HT1080 (cell line): ENCODE data around the genes SNAP91 and ORC3.

GRCh38 chr6:79596854-79597519 is 34.1 kb upstream of the SH3BGRL2 start:
RAMPAGE:
- cytosol, long total RNA: no peak
- long total RNA: no peak
- nucleus, long total RNA: no peak

GRCh38 chr6:80020370-80020795 is 15.9 kb downstream of the TTK start:
RAMPAGE:
- cytosol, long total RNA: no peak
- long total RNA: no peak
- nucleus, long total RNA: no peak

GRCh38 chr6:81264978-81265607 is 487.4 kb downstream of the TENT5A start:
RAMPAGE:
- cytosol, long total RNA: no peak
- long total RNA: no peak
- nucleus, long total RNA: no peak

DNA sequence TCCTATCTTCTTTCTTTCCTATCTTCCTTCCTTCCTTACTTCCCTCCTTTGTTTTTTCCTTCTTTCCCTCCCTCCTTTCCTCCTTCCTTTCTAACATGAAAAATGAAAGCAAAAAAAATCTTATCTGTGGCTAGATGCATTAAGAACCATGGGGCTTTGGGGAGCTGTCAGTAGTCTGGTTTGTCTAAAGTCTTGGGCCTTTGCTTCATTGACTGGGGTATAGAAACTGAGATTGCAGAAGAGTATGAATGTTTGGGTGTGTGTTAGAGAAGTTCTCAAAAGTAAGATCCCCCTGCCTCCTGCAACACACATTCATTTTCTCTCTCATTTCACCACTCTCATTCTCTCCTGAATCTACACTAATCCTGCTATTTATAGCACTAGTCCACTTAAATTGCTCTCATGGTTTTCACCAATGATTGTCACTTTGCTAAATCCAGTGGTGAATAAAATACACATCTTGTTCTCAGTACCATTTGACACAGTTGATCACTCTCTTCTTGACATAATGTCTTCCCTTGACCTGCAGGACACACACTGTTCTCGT is 32.2 kb downstream of the TENT5A start:
RAMPAGE:
- cytosol, long total RNA: no peak
- long total RNA: no peak
- nucleus, long total RNA: no peak

GRCh38 chr6:81753596-81754362 is 1.3 kb upstream of the TENT5A start:
RAMPAGE:
- cytosol, long total RNA: no peak
- long total RNA: no peak
- nucleus, long total RNA: no peak

DNA sequence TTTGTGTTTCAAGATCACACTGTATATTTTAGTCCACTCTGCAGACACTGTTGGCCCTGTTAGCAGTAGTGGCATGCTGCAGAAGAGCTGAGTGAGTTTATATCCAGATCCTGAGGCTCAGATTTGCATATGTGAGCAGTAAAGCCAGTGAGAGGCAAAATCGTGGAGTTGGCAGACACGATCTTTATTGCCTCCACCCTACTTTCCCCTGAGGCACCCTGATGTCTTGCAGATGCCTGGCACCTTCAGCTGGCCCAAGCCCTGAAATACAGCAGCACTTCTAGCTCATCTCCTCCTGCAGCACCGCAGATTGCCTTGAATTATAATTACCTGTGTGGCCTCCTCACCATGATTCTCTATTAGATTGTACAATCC is 158.0 kb upstream of the TENT5A start:
RAMPAGE:
- cytosol, long total RNA: no peak
- long total RNA: no peak
- nucleus, long total RNA: no peak

GRCh38 chr6:82199508-82200418 is 47.8 kb downstream of the IBTK start:
RAMPAGE:
- cytosol, long total RNA: no peak
- long total RNA: no peak
- nucleus, long total RNA: no peak

DNA sequence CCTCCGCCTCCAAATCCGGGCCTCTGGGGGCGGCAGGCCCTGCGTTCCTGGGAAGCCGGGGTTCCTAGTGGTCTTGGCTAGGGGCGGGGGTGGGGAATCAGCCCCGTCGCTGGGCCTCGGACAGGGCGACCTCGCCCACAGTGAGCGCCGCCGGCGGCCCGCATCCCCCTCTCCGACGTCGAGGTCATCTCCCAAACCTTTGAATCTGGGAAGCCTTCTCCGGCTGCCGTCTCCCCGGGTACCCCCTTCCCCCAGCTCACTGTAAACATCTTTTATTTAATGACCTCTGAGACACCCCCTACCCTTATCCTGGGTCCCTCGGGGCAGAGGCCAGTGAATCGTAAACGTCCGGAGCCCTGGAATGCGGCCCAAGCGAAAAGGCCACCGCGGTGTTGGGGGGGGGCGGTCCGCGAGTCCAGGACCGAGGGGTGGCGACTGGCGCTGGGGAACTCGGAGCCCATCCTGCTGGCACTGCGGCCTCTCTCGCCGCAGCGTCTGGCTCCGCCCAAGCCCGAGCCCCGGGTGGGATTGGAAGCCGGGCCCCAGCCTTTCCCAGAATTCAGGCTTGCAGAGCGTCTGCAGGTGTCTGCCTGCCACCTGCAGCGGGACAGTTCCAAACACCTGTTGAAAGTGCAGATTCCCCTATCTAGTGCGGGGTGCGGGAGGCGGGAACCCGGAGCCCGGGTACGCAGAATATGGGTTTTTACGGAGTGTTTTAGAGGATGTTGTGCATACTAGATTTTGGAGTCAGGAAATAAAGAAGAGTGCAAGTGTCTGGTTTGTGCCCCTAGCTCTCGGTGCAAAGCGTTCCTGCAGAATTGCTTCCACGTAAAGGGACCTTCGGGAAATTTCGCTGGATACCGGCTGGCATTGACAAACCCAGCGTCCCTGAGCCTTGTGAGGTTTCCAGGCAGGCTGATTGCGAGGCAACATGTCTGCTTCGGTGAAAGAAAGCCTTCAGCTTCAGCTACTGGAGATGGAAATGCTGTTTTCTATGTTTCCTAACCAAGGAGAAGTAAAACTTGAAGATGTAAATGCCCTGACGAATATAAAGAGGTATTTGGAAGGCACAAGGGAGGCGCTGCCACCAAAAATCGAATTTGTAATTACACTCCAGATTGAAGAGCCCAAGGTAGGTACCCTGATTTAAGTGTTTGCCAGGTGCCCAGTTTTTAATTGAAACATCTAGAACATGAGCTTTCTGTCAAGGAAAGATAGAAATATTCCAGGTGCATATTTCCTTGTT is 787 bp downstream of the RWDD2A start:
RAMPAGE:
- cytosol, long total RNA: no peak
- long total RNA: no peak
- nucleus, long total RNA: no peak

DNA sequence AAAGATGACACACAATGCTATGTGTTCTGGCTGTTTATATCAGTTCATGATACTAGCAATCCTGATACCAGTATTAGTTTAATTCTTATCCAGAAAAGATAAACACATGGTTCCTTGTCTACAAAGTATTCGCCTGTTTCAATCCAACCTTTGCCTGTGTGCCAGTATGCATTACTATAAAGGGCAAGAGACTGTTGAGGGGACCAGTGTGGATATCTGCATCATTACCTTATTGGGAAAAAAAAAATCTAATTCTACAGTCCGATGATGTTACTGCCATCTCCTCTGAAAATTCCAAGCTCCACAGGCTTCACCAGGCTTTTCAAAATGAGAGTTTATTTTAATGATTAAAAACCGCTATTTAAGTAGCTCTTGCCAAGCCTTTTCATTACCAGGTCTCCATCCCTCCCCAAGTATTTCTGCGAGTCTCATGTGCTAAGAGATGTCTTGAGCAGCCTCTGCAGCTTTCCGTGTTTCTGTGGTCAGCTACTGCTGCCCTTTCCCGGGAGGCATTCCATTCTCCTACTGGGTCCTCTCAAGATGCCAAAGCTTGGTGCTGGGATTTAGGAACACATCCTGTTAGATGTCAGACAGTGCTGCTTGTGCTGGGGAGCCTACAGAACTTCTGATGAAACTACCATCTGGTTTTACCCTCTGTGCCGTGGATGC is 4.1 kb downstream of the RWDD2A start:
RAMPAGE:
- cytosol, long total RNA: no peak
- long total RNA: no peak
- nucleus, long total RNA: no peak

RAMPAGE:
- cytosol, long total RNA: no peak
- long total RNA: no peak
- nucleus, long total RNA: no peak
Measured at GRCh38 chr6:83430078-83430862, 581 bp downstream of the ME1 start.

GRCh38 chr6:83431613-83432205 is 858 bp upstream of the ME1 start:
RAMPAGE:
- cytosol, long total RNA: no peak
- long total RNA: no peak
- nucleus, long total RNA: no peak

DNA sequence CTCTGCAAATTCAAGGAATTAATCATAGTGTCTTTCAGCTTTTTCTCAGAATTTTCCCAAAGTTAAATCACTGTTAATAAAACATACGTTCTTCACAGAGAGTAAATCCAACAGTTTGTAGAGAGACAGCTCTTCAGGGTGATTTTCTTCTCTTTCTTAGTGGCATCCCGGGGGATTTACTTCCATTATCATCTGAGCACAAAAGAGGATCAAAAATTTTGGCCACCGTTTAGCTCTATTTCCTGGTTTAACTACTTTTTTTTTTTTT is 28.2 kb upstream of the ME1 start:
RAMPAGE:
- cytosol, long total RNA: no peak
- long total RNA: no peak
- nucleus, long total RNA: no peak

DNA sequence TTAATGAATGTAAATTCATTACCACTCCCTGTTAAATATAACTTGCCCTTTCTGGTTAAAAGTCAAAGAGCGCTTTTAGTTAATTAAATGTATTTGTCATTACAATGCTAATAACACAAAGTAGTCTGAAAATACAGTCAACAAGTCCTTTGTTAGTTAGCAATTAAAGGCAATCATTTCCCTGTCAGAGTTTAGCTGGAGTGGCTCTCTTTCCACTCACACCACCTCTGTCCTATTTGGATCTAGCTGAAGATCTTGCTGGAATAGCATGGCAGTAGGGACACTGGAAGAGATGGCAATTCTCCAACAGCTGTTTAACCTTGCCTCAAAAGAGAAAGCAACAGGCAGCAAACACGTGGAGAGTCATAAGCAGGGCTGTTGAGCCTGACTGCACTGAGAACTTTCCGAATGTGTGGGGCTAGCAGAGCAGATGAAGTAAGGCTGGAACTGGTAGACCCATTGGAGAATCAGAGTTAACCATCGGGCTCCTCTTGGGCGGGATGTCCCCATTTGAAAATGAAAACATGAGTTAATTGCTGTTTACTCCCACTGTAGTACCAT is 38.1 kb upstream of the PRSS35 start:
RAMPAGE:
- cytosol, long total RNA: no peak
- long total RNA: no peak
- nucleus, long total RNA: no peak

RAMPAGE:
- cytosol, long total RNA: no peak
- long total RNA: no peak
- nucleus, long total RNA: no peak
Measured at GRCh38 chr6:83709002-83709842, at the start of gene SNAP91. TSS of gene SNAP91 (minus strand) at chr6:83709101.

RAMPAGE:
- cytosol, long total RNA: no peak
- long total RNA: no peak
- nucleus, long total RNA: no peak
Measured at GRCh38 chr6:83976464-83976807, 57.1 kb upstream of the MRAP2 start.

GRCh38 chr6:85612682-85613173 is 19.1 kb upstream of the SNX14 start:
RAMPAGE:
- cytosol, long total RNA: no peak
- long total RNA: no peak
- nucleus, long total RNA: no peak

RAMPAGE:
- cytosol, long total RNA: no peak
- long total RNA: no peak
- nucleus, long total RNA: no peak
Measured at GRCh38 chr6:85614815-85615480, 21.3 kb upstream of the SNX14 start.

GRCh38 chr6:85639934-85640818 is 2.5 kb downstream of the SYNCRIP start:
RAMPAGE:
- cytosol, long total RNA: no peak
- long total RNA: no peak
- nucleus, long total RNA: no peak

GRCh38 chr6:87272846-87273715 is 49.3 kb upstream of the SMIM8 start:
RAMPAGE:
- cytosol, long total RNA: no peak
- long total RNA: no peak
- nucleus, long total RNA: no peak

DNA sequence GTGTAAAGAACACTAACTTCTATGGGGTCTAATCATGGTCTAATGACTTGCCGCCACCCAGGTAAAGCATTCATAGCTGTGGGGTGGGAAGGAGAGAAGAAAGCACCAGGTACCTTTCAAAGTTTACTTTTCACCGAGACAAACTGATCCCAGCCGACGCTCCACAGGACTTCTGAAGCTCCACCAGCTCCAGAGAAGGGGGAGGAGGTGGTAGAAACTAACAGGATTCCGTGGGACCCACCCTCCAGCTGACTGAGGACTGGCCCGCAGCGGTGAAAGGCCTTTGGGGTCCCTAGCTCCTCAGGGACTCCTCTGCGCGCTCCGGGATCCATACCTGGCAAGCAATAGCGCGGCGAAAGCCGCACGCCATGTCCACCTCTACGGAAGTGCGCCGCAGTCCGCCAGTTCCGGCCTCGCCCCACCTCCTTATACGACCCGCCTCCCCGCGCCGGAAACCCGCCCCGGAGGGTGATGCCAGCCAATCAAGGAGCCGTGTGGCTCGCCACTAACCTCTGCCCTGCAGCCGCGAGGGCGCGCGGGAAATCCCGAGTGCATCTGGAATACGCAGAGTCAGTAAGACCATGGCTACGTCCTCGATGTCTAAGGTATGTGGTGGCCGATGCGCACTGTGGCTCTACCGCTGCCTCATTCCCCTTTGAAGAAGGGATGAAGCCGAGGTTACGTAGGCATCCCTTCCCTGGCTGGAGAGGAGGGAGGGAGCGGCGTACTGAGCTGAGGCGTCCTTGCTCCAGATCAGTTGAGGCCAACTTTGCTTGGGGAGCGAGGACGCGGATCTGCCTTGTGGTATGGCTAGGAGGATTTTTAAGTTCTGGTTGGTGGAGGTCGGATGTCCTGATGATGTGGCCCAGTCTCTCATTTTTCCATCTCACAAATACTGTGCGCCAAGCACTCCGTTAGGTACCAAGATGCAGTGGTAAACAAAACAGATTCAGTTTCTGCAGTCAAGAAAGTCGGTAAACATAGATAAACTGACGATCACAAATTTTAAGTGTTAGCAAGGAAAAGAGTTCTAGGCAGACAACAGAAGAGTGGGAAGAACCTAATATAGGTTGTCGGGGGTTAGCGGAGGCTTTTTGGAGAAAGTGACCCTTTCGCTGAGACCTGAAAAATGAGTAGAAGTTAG is at the start of gene ORC3:
Gene ORC3 (plus strand): TSS at position 548 of the 1,144 bp plus-strand sequence.
RAMPAGE:
- cytosol, long total RNA: start-site peak on the minus strand centred at position 390 of the sequence, 27 bp wide, 69 and 128 reads in 2 replicates; start-site peak on the plus strand centred at position 563 of the sequence, 27 bp wide, 162 and 216 reads in 2 replicates
- long total RNA: start-site peak on the minus strand centred at position 398 of the sequence, 11 bp wide, 99 reads; start-site peak on the plus strand centred at position 539 of the sequence, 19 bp wide, 203 reads
- nucleus, long total RNA: no peak